Left common carotid artery plus branches (tissue), 1 donor: ENCODE measurements around a stretch of chr10.

DNA sequence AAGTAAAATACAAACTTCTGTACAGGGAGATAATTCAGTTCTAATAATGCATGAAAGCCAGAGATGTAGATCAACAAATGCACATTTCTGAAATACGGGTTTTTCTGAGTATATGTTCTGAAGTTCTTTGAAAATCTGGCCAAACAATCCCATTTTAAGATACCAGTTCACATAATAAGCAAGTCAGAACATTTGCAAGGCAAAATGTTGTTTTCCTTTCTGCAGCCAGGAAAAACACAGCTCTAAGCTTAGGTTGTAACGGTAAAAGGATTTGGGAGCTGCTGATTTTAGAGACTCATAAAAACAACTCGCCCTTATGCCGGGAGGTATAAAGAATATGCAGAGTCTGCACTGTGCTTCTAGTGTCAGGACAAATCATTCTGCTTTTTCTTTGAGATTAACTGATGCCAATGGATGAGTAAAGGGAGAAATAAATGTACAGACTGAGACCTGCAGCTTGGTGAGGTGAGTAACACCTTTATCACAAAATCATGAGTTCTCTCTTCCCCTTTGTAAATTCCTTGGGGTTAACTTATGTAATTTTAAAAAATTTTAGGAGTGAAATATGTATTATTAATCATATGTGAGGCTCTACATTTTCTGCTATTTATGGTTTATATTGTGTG is 2.0 kb upstream of the SFR1 start:
- PRO-cap: no peak

DNA sequence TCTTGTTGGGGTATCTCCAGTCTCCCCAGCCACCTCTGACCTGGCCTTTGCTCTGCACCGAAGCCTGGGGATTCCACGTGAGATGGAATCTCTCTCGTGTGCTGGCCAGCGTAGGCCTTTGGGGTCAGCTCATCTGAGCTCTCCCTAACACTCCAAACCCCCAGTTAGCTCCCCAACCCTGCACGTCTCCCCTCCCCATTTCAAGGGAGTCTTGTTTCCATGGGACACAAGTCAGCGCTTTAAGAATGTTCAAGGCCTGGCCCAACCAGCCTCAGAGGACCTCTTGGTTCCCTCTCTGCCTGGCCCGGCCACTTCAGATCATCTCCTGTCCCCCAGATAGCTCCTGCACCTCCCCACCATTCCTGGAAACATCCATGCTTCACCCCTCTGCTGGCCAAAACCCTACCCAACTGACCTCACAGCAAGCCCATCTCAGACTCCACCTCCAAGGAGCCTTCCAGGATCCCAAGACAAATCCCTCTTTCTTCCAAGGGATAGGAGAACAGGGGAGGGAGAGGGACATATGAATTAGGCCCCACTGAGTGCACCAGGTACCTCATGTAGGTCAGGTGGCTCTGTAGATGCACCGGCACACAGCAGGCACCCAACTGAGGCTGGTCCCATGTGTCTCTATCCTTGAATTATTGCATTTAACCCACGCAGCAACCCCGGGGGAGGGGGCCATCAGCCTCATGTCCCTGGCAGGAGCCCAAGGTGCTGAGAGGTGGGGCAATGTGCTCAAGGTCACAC is 11.0 kb downstream of the ITPRIP start:
- PRO-cap: no peak

GRCh38 chr10:104732139-104732572 is 91.1 kb downstream of the SORCS3 start:
- PRO-cap: no peak

GRCh38 chr10:105473141-105473622 is 832.1 kb downstream of the SORCS3 start:
- PRO-cap: no peak

DNA sequence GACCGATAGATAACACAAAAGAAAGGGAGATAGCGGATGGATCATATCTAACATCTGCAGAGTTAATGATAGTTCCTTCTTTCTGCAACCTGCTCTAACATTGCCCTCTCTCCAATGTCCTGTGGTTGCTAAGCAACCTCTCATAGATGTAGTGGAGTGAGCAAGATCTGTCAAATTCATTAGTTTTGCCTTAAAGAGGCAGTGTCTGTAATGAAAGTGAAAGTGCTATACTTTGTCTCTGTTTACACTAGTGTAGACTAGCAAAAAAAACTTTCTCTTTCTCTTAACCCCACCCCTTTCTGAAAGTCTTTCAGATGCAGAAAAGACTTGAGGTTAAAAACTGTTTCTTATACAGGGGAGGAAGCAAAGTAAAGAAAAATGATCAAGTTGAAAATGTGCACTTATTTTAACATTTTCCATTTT is 1196.9 kb downstream of the SORCS3 start:
- PRO-cap: no peak

DNA sequence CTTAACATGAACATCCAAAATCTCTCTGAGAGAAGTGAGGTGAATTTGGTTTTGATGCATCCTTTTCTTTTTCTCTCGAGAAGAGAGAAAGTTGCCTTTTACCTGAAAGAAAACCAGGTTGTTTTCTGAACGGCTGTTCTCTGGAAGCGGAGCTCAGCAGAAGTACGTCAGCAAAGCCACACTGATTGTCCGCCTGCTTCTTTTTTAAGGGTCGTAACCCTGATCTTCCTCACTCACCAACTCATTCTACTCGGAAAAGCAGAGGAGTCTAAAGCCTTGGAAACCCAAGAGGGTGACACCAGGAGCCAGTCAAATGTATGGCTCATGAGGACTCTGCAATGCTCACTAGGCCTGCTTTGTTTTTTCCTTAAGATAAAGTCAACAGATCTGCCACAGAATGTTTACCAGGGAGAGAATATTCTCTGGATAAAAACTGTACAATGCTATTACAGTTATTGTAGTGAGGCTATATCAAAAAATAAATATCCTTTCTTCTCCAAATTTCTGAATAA is 1236.7 kb downstream of the SORCS3 start:
- PRO-cap: no peak

GRCh38 chr10:106931367-106931817 is 233.1 kb downstream of the SORCS1 start:
- PRO-cap: no peak

DNA sequence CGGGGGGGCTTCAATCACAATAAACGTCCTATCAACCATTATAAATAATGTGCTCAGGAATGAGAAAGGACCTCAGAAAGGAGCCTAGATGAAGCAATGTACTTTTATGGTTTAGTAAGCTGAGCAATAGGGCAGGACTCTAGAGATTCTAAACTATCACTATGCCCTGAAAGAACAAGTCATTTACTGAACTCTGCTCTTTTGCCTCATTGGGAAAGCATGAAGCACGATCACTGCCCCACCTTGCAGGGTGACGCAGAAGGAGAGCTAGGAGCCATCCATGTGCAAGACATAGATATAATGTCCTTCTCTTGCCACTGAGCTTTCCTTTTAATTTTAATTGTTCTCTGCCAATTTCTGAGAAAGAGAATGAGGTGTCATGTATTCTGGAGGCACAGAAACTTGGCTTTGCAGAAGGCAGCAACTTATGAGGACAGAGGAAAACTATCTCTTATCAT is 108.4 kb downstream of the SORCS1 start:
- PRO-cap: no peak

- PRO-cap: no peak
Observed at GRCh38 chr10:107165144-107165397, 565 bp upstream of the SORCS1 start.

DNA sequence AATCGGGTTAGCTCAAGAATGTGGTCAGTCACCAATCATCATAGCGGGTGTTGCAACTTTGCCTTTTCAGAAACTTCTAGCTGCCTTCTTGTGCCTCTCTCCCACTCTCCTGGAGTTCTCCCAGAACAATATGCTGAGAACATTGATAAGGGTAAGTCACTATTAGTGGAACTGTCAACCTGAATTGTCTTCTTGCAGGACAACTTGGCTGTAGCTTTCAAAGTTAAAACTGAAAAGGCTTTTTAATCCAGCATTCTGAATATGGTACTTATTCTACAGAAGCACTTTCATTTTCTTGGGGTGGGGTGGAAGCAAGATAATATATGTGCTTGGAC is 525.0 kb upstream of the SORCS1 start:
- PRO-cap: no peak

DNA sequence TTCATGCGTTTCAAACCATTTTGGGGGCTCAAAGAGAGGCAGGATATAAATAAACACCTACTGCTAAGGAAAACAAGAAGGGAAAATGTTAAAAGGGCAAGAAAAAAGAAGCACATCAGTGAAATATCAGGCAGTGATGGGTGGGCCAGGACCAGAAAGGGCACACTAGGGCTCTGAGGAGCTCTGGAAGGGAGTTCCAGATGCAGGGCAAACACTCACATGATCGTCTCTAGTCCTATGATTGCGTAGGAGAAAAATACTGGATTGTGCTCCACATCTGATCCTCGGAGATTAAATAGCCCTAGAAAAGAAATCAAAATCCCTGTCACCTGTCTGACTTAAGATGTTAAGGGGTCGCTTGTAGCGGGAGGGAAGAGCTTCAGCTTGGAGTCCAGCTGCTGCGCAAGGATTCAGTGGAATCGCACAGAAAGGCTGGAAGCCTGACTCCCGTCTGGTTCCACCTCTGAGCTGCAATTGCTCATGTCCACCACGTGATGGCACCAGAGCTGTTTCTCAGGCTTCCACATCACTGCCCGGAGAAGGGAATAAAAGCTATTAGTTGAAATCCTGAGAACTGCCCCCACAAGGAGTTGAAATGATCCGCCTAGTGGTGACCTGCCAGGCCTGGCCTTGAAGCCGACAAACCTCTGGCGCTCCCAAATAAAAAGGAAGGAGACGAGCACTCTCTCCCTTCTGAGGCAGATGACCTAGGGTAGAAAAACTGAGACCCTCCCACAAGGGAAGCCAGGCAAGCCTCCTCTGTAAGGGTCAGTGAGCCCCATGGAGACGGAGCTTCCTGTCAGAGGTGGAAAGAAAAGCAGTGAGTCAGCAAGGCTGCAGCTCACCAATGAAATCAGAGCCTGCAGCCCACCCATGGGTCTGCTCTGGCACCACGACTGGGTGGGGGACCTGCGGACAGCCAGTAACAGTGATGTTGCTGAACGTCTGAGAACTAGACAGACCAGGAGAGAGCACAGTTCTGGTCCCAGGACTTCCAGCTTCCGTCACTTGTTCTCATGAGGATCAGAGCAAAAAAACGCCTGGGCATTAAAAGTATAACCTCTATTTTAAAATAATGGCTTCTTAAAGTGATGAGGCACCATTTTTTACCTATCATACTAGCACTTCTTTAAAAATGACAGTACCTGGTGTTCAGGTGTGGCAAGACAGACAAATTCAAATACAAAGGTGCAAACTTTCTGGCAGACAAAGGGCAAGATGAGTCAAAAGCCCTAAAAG is 39.0 kb downstream of the XPNPEP1 start:
- PRO-cap: no peak

DNA sequence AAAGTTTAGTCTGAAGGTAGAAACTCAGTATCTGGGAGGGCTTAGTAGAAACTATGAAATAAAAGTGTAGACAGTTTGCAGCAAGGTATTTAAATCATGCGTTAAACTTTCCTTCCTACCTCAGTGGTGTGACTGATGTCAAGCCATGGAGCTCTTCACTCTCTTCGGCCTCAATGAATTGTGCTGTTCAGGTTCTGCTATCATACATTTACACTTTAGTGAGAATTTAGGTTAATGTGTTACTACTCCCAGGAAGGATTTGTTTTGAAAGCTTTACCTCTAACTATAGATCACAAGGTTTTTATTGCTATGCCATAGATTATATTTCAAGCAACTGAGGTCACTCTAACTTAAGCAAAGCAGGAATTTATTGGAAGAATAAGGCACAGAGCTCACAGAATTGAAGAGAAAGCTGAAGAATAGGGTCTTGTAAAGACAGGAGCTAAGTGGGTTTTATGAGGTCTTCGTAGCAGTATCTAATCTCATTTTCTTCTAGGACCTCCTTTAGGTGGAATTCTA is 11.0 kb upstream of the ADD3 start:
- PRO-cap: no peak

DNA sequence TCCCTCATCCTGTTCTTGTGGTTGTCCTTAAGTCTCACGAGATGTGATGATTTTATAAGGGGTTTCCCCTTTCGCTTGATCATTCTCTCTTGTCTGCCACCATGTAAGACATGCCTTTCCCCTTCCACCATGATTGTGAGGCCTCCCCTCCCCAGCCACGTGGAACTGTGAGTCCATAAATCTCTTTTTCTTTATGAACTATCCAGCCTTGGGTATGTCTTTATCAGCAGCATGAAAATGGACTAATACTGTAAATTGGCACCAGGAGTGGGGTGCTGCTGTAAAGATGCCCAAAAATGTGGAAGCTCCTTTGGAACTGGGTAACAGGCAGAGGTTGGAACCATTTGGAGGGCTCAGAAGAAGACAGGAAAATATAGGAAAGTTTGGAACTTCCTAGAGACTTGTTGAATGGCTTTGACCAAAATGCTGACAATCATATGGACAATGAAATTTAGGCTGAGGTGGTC is 40.3 kb downstream of the ADD3 start:
- PRO-cap: no peak

GRCh38 chr10:110211090-110211615 is 3.7 kb downstream of the MXI1 start:
- PRO-cap: bidirectional peak, plus-strand start at chr10:110211374, minus-strand start at chr10:110211154

- PRO-cap: no peak
Observed at GRCh38 chr10:110226785-110226919, 19.2 kb downstream of the MXI1 start.

DNA sequence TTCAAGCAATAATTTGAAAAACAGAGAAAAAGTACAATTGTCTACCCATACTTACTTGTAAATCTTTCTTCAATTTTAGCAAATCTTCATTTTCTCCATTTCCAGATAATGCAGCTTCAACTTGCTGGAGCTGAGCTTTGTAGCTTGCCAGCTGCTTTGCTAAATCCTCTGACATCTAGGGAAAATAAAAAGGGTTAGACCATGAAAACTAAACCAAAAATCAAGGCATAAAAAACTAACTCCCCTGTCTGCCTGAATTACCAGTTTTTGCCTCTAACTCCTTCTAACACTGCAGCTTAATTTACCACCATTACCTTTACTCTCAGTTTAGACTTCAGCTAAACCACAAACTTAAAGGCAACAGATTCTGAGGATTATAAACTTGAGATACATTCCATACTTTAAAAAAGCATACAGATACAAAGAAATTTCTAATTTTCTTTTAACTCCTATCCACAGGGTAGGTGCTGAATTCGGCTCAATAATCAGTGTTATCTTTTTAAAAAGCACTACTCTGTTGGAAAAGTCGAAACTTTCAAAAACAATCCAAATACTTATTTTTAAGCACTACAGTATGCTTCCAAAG is 1.2 kb downstream of the SMNDC1 start:
- PRO-cap: no peak

- PRO-cap: no peak
Observed at GRCh38 chr10:110395668-110396455, 91.1 kb upstream of the SMNDC1 start.

GRCh38 chr10:110399255-110400004 is 94.7 kb upstream of the SMNDC1 start:
- PRO-cap: no peak

DNA sequence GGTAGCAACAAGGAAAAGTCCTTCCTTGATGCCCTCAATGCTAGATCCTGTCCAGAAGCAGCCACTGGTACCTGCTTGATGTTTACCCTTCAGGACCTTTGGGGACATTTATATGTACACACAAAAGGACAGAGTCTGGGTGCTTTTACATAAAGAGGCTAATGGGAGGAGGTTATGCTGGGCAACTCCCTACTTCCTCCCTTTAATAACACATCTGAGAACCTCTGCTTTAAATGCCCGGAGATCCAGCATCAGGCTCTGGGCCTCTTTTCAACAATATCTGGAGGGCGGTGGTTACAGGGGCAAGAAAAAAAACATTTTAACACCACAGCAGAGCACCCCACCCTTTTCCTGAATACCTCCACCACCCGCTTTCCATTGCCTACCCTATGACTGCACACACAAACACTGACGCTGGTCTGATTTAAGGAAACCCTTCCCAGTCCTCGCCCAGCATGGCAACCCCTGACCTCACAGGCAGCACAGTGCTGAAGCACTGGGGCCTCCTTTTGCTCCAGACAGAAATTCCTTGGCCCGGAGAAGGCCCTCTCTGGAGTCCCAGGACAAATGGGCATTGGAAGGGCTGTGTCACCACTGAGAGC is 39.3 kb upstream of the DUSP5 start:
- PRO-cap: no peak

GRCh38 chr10:110461915-110462630 is 35.6 kb upstream of the DUSP5 start:
- PRO-cap: no peak